Colon Carcinoma Metastatic in the Brain (tissue), 2 donors: Measurements from ENCODE around the genes STX1A and METTL27.

DNA sequence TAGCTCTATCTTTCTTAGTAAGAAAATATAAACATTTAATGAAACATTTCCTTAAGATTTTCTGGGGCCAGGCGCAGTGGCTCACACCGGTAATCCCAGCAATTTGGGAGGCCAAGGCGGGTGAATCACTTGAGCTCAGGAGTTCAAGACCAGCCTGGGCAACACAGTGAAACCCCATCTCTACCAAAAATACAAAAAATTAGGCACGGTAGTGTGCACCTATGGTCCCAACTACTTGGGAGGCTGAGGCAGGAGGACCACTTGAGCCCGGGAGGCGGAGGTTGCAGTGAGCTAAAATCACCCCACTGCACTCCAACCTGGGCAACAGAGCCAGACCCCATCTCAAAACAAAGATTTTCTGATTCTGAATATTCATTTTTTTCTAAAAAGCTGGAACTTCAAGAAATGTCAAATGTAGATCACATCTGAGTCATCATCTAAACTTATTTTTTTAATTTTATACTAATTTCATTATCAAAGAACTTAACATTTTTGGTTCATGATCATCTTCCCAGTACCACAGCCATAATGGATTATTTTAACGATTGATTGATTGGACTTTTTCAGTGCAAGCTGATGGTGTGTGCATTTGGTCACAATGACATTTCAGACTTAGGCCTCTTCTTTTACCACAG, 10.4 kb upstream of the TYW1B start:
- PRO-cap, 2 experiments: no peak in any of the 2 experiments

GRCh38 chr7:72929948-72930885, 5.3 kb downstream of the POM121 start:
- PRO-cap, 2 experiments: no peak in any of the 2 experiments

GRCh38 chr7:73397397-73398303, 35.9 kb upstream of the FZD9 start:
- PRO-cap, 2 experiments: no peak in any of the 2 experiments

GRCh38 chr7:73441286-73442159, 7.9 kb downstream of the FZD9 start:
- PRO-cap, 2 experiments: no peak in any of the 2 experiments

DNA sequence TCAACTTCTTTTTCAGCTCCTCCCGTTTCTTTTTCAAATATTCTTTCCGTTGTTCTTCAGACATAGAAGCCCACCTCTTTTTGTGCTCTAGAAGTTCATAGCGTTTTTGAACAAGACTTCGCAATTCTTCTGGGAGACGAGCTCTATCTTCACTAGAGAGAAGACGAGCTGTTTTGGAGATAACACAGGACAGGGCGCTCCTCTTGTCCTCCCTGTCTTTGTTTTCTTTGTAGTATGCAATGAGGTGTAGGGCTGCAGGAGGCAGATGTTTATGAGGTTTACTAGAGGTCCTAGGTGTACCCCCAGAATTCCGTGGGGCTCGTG, 44.2 kb downstream of the FZD9 start:
- PRO-cap, 2 experiments: no peak in any of the 2 experiments

- PRO-cap, 2 experiments: no peak in any of the 2 experiments
Observed at GRCh38 chr7:73520292-73520719, 1.8 kb downstream of the BAZ1B start.

GRCh38 chr7:73577990-73578283, 442 bp downstream of the TBL2 start:
- PRO-cap, 2 experiments: no peak in any of the 2 experiments

GRCh38 chr7:73675035-73675899, 7.6 kb downstream of the VPS37D start:
- PRO-cap, 2 experiments: no peak in any of the 2 experiments

DNA sequence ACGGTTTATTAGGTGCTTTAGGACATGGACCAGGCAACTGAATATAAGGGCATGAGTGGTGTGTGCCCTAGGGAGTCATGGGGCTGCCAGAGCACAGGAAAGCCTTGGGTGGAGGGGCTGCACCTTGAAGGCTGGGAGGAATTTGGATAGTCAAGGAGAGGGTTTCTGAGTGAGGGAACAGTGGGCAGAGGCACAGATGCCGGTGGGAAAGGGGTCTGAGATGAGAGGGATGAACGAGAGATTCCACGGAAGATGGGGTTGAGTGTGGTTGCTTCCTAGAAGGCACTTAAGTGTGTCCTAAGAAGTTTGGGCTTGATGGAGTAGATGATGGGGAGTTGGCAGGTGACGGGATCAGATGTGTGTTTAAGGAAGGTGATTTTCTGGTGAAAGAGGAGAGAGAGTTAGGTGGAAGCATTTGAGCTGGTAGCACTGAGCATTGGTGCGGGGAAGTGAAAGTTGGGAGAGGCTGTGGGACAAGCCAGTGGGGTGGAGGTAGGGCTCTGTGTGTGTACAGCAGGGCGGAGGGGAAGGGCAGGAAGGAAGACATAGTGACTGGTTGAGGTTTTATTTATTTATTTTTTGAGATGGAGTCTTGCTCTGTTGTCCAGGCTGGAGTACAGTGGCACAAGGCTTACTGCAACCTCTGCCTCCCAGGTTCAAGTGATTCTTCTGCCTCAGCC, 6.2 kb downstream of the BUD23 start:
- PRO-cap, 2 experiments: no peak in any of the 2 experiments

- PRO-cap, 2 experiments: peak in 2 of 2 experiments; most common minus-strand start chr7:73719643 (in 2)
Observed at GRCh38 chr7:73719416-73719922, at the start of gene STX1A. STX1A (minus strand) TSS chr7:73719669.

GRCh38 chr7:73842030-73842932, at the start of gene METTL27:
METTL27 (minus strand) TSS chr7:73842516.
- PRO-cap, 2 experiments: peak in 2 of 2 experiments; most common plus-strand start chr7:73842702 (in 2); most common minus-strand start chr7:73842487 (in 2)

DNA sequence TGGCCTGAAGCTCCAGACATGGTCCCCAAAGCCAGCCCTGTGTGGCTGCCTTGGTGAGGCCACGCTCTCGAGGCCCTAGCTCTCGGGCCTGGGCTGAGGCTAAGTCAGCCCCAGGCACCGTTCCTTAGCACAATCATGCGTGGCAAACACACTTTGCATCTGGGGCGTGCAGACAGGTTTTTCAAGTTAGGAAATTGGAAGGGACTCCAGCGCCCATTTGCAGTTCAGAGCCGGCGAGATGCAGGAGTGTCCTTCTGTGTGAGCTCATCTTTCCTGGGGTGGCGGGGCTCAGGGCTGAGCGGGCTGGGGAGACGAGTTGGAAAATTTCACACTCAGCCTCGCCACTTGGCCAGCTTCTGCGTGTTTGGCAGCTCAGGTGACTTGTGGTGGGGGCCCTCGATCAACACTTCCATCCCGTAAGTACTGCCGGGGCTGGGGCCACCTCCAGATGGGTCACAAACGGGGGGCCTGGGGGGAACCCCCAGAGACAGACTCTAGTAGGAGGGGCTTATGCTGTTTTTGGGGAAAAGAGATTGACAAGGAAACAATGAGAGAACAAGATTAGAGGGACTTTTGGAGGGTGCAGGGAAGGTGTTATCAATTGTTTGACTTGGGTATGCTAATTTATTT, 55.7 kb downstream of the TMEM270 start:
- PRO-cap, 2 experiments: no peak in any of the 2 experiments

GRCh38 chr7:74034001-74034689, 6.2 kb downstream of the ELN start:
- PRO-cap, 2 experiments: no peak in any of the 2 experiments

DNA sequence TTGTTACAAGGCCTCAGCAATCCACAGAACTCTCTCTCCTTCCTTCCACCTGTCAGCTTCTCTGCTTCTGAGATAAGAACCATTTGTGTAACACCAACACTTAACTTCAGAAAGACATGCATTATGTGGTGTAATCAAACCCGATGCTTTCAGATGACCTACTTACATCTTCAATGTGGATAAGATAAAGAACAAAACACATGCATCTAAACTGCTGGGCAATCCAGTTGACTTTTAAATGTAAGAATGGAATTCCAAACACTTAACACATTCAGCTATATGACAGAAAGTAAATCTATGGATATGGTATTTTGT, 13.1 kb upstream of the LAT2 start:
- PRO-cap, 2 experiments: no peak in any of the 2 experiments

DNA sequence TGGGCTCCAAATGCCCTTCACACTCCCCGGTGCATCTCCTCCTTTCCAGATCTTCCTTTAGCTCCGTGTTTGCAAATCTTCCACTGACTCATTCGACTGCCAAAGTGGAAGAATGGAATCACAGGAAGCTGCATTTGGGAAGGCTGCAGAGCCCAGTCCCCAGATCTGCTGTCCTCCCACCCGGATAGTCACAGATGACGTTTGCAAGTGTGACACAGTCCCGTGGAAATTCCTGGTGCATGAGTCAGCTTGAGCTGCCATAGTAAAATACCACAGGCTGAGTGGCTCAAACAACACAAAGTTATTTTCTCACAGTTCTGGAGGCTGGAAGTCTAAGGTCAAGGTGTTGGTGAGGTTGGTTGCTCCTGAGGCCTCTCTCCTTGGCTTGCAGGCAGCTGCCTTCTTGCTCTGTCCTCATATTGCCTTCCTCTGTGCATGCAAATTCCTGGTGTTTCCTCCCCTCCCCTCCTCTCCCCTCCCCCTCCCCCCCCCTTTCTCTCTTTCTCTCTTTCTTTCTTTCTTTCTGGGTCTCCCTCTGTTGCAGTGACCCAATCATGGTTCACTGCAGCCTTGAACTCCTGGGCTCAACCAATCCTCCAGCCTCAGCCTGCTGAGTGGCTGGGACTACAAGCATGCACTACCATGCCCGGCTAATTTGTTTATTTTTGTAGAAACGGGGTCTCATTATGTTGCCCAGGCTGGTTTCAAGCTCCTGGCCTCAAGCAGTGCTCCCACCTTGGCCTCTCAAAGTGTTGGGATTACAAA, 9.4 kb upstream of the CLIP2 start:
- PRO-cap, 2 experiments: peak in 1 of 2 experiments; most common minus-strand start position 190 of the sequence (in 1)

DNA sequence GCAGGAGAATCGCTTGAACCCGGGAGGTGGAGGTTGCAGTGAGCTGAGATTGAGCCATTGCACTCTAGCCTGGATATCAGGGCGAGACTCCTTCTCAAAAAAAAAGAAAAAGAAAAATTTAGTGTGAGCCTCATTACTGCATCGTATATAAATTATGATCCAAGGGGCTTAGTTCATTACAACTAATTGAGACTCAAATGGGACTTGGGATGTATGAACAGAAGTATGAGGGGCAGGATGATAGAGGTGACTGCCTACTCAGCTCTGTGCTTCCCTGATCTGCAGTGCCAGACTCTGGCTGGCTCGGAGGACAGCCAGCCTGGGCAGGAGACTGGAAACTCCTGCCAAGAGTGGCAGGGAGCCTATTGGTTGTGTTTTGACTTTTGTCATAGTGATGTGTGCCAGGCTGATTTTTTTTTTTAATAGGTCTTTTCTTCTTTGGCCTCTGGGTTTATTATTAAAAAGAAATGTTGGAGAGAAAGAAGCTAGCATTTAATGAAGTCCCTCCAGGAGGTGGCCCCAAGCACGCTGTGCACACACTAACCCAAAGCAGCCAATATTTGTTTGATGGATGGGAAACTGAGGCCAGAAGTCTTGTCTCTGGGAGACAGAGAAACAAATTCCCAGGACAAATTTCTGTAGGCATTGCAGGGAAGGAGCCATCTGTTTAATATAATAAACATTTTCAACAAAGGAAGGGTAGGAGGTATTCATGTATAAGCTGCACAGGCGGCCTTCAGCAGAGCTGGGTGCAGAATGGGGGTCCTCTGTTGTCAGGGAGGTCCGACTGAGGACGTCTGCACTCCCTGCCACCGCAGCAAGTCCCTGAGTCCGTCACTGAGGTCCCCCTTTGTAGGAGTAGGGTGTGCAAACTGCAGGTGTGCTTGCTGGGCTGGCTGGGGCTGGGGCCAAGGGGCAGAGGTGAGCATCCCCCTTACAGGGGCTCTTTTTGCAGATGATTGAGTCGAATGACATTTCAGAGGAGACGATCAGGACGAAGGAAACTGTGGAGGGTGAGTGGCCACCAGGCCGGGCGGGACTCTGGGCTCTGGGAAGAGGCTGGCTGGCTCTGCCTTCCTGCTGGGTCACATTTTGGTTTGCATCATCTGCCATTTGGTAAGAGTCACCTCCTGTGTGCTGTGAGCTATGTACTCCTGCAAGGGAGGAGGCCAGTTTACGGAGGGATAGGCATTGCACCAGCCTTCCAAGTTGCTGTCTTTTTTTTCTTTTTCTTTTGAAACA, 73.4 kb upstream of the GTF2IRD1 start:
- PRO-cap, 2 experiments: no peak in any of the 2 experiments

DNA sequence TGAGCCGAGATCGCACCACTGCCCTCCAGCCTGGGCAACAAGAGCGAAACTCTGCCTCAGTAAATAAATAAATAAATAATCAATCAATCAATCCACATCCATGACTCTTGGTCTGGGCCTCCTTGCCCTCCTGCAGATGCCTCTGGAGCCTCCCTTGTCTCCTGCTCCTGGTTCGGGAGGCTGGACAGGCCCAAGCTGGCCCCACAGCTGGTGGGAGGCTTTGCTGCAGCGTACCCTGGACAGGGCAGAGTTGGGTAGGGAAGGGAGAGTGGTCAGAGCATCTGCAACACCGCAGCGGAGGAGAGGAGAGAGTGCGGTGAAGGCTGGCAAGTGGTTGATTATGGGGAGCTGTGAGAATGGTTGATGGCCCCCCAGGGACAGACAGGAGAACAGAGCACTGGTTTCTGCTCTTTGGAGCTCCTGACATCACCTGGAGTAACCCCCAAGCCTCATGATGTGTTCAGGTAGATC, 19.0 kb downstream of the GTF2IRD1 start:
- PRO-cap, 2 experiments: no peak in any of the 2 experiments

DNA sequence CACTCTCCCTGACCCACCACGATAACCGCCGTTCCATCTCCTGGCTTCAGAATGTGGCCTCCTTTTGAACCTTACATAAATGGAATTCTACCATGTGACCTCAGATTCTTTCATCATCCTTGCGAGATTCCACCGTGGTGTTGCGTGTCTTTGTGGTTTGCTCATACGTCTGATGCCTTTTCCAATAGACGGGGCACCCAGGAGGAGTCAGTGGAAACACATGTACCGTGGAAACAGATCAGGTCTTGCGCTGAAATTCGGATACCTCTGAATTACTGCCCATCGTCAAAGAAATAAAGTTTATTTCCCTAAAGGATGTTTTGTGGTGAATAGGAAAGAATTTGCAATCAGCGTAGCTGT, 28.9 kb downstream of the GTF2IRD1 start:
- PRO-cap, 2 experiments: no peak in any of the 2 experiments

- PRO-cap, 2 experiments: no peak in any of the 2 experiments
Observed at GRCh38 chr7:74495094-74495728, 41.5 kb downstream of the GTF2IRD1 start.

GRCh38 chr7:74515278-74515707, 61.6 kb downstream of the GTF2IRD1 start:
- PRO-cap, 2 experiments: no peak in any of the 2 experiments